ENCODE measurements around the genes ACSS2 and EIF6.

DNA sequence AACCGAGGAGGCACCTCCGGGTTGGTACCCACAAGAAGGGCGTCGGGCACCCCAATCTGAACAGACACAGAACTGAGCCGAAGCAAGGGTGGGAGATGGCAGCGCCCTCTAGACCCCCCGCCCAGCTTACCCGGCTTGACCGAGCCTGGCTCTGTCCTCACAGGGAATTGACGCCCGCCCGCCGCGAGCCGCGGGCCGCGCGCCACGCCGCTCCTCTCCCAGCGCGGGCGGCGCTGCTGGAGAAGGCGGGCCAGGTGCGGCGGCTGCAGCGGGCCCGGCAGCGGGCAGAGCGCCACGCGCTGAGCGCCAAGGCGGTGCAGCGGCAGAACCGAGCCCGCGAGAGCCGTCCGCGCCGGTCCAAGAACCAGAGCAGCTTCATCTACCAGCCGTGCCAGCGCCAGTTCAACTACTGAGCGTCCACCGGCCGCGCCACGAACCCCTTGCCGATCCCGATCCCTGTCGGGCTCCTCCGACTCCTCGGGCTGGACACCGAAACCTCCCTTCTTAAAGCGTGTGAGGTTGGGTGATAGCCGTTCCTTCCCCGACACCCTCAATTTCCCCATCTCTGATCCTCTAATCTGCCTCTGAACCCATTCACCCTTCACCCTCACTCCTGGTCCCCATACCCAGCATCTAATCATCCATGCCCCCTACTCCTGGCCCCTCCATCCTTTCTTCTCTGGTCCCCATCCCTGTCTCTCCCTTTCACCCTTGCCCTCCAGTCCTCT is 5.9 kb downstream of the TP53INP2 start:
- RRBS, result 4% methylated on average over 24 of the region's 60 CpGs

DNA sequence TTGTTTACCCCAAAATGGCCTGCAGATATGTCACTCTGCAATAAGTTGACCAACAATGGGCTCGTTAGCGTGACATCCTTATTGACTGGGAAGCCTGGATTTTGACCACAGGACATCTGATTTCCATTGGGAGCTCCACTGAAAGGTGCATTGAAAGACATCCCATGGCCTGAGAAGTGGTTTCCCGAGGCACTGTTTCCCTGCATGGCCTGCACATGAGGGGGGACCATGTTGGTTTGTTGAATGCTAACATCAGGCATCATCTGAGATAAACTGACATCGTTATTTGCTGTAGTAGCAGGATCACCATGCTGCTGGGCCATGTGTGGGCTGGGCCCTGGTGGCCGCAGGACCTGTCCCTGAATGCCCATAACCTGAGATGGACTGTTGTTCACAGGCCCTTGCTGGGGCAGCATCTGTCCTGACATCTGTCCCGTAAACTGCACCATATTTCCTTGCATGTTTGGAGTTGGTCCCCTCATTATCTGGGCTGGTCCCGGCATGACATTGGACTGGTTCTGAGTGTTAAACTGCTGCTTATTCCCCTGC is 45.4 kb downstream of the TP53INP2 start:
- RRBS, result no CpG with 5 or more reads among the region's 7 CpGs

DNA sequence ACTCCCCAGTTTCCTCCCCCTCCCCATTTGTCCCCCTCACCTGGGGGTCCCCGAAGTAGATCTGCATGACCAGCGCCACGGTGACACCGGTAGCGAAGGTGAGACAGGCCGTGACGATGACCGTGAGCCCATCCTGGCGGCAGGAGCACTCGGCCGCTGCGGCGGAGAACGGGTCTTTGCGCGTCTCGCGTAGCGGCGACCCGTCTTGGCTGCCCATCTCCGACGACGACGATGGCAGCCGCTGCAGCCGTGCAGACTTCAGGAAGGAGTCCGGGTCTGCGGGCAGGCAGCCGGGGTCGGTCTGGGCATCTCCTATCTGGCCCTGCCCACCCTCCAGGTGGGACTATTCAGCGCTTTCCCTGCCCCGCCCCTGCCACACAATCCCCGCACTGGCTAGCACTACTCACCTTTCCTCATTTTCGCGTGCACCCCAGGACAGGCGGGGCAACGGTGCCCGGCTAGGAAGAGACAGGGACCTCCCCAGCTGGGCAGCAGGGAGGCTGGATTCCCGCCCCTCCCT is 9.3 kb downstream of the GGT7 start:
- RRBS, result no CpG with 5 or more reads among the region's 40 CpGs

GRCh38 chr20:34876510-34877102 is at the start of gene ACSS2:
Gene ACSS2 (plus strand): TSS chr20:34876612.
- RRBS, result 2% methylated on average over 23 of the region's 52 CpGs

DNA sequence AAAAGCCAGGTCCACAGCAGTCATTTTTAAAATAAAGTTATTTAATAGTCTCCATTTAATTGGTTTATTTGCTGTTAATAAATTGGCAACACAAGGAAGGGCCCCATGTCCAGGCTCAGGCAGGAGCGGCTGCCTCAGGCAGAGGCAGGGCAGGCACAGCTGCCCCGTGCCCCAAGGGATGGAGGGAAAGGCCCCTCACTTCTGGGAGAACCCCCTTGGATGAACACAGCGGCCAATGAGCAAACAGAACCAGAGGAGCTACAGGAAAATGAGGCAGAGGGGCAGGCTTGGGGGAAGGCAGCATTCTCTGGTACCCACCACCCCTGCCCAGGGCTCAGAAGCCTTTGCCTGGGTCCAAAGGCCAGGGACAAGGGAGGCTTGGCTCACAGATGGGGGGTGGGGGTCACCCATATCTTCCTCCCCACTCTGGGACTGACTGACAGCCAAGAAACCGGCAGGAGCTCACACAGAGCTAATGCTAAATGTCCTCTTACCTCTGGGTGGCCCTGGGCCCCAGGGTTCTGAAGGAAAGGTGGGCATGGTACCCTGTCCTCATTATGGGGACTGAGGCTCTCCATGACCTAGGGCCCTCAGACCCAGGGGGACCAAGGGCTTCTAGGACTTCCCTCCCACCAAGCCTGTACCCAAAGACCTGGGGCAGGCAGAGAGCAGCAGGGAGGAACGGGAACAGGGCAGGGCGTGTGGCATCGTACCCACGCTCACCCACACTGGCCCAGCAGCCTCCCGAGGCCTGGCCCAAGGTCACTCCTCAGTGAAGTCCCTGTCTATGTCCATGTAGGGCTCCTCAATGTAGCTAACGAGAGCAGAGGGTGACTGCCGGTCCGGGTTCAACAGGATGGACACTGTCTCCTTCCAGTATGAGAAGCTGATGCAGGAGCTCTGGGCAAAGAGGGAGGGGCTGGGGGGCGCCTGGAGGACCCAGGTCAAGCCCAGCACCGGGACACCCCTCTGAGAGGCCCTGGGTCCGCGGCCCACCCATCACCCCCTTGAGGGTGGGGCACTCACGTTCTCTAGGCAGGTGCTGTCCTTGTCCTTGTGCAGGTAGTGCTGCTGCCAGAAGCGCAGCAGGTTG is 47.1 kb downstream of the MYH7B start:
- RRBS, result 100% methylated on average over 1 of the region's 18 CpGs

GRCh38 chr20:35284110-35285145 is at the start of gene EIF6:
Gene EIF6 (minus strand): TSS chr20:35284772.
- RRBS, result 2% methylated on average over 39 of the region's 80 CpGs

DNA sequence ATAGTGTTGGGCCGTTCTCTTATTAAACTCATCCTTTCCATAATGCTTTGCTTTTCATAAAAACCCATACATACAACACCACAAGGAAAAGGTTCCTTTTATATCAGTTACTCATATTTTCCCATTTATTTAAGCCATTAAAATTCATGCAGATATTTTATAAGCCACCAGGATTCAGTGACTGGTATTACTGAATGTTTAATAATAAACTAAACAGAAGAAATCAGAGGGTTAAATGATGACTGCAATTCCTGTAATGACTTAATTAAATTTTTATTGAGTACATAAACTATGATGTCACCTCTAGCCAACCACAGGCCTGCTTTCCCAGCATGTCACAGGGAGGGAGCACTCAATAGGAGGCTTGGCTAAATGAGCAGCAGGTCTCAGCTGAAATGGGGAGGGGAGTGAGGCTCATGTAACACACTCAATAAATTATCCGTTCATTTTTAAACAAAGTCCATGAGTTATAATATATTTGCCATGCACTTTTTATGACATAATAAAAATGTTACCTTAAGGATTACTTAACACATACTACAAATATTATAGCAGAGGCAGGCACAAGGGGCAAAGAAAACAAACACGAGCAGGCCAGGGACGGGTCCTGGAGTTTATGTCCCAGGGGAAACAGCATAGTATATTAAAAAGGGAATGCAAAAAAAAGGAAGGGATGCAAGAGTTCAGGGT is 26.9 kb upstream of the FAM83C start:
- RRBS, result no CpG with 5 or more reads among the region's 4 CpGs

DNA sequence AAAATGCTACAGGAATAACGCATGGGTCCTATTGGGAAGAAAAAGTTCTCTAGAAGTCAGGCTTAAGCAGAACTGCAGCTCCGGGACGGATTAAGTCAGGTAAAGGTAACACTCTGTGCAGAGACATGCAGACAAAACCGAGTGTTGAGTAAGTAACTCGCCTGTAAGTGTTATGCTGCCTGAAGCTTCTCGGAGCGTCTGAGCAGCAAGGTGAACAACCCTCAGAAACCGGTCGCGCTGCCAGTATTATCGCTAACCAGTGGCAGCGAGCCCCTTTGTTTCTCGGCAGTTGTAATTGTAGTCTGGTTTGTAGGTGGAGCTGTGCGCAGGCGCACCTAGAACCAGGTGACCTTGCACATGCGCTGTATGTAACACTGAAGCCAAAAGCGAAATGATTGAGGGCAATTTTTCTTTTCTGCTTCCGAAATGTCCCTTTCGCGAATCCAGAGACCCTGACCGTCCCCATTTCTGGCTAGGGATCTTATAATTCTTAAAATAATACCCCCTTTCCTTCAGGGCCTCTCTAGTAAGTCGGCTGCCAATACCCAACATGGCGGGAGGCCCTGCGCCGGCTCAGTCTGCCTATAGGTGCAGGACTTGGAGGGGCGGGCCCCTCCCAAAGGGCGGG is 805 bp upstream of the CEP250 start:
- RRBS, result no CpG with 5 or more reads among the region's 27 CpGs

DNA sequence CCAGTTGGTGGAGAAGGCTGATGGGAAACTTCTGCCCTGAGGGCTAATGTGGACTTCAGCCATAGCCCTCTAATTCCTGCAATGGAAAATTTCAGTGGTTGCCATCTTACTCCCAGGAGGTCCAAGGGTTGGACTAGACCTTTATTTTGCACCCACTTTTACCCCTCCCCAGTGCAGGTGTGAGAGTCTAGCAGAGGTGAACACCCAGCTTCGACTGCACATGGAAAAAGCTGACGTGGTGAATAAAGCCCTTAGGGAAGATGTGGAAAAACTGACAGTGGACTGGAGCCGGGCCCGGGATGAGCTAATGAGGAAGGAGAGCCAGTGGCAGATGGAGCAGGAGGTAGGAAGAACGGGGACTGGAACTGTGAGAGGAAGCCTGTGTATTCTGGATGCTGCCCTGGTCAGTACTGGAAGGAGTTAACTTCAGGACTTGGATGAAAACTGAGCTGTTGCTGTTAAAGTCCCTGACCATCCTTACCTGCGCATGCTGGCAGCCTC is 10.5 kb downstream of the CEP250 start:
- RRBS, result no CpG with 5 or more reads among the region's 6 CpGs

DNA sequence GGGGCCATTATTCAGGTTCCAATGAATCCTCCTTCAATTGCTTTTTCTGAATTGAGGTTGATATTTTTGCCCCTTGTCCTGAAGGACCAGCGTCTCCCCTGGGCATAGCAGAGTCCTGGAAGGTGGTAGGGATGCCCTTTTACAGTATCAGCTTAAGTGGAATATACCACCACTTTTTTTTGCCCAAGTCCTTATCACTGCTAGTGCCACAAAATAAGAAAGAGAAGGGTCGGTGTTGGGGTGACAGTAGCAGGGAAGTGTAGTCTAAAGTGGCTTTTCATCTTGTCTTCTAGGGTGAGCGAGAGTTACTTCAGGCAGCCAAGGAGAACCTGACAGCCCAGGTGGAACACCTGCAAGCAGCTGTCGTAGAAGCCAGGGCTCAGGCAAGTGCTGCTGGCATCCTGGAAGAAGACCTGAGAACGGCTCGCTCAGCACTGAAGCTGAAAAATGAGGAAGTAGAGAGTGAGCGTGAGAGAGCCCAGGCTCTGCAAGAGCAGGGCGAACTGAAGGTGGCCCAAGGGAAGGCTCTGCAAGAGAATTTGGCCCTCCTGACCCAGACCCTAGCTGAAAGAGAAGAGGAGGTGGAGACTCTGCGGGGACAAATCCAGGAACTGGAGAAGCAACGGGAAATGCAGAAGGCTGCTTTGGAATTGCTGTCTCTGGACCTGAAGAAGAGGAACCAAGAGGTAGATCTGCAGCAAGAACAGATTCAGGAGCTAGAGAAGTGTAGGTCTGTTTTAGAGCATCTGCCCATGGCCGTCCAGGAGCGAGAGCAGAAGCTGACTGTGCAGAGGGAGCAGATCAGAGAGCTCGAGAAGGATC is 27.1 kb downstream of the C20orf173 start:
- RRBS, result no CpG with 5 or more reads among the region's 13 CpGs

DNA sequence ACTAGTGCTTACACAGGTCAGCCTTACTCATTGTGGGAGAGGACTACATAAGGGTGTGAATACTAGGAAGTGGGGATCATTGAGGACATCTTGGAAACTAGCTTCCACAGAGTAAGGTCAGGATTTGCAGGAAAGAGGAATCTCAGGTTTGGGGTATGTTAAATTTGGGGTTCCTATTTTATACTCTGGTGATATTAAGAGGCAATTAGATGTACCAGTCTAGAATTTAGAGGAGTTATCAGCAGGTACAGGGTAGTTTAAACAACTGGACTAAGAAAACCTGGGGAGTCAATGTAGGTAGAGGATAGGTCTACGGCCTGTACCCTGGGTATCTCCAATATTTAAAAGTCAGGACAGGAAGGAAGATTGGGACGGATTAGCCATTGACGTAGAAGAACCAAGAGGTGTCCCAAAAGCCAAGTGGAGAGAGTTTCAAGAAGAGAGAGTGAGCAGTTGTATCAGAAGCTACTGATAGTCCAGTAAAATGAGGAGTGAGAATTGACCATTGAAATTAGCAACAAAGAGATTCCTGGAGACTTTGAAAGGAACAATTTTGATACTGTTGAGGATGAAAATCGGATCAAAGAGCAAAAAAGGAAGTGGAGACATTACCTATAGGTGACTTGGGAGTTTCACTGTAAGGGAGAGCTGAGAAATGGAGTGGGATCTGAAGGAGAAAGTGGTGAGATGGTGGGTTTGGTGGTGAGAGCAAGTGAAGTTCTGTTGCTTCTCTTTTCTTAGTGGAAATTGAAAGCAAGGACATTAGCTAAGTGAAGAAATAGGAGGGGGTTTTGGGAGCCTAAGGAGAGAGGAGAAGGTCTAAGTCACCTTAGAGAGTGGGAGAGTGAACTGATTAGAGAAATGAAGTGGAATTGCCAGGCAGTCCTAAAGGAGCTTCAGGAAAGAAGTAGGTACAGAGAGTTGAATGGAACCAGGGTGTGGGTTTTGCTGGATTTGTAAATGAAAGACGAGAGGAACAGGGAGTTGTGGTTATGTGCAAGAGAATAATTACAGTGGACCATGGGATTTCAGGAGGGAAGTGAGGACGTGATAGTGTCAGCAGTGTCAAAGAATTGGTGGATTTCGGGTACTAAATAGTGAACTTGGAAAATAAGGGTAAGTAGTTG is 4.1 kb downstream of the ERGIC3 start:
- RRBS, result no CpG with 5 or more reads among the region's 7 CpGs

DNA sequence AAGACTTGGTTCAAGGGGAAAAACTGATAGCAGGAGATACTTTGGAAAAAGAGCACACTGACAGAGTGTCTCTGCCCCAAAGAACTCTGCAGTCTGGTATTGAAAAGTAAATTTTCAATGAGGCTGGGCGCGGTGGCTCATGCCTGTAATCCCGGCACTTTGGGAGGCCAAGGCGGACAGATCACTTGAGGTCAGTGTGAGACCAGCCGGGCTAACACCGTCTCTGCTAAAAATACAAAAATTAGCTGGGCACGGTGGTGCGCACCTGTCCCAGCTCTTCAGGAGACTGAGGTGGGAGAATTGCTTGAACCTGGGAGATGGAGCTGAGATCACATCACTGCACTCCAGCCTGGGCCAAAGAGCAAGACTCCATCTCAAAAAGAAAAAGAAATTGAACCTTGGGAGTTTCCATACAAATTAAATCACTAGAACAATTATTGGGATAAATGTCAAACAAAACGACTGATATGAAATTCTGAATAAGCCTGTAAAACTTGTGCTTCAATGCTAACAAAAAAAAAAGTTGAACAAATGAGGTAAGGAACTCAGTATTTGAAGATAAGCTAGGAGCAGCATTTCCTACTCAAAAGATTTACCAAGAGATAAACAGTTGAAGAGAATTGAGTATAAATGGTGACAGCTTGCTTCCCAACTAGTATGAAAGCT is 3.5 kb downstream of the ROMO1 start:
- RRBS, result no CpG with 5 or more reads among the region's 9 CpGs

GRCh38 chr20:35709147-35709890 is 10.1 kb downstream of the ROMO1 start:
- RRBS, result no CpG with 5 or more reads among the region's 1 CpG

GRCh38 chr20:35730803-35731440 is 11.1 kb downstream of the RBM39 start:
- RRBS, result no CpG with 5 or more reads among the region's 4 CpGs

GRCh38 chr20:35739724-35740435 is 2.2 kb downstream of the RBM39 start:
- RRBS, result no CpG with 5 or more reads among the region's 2 CpGs

DNA sequence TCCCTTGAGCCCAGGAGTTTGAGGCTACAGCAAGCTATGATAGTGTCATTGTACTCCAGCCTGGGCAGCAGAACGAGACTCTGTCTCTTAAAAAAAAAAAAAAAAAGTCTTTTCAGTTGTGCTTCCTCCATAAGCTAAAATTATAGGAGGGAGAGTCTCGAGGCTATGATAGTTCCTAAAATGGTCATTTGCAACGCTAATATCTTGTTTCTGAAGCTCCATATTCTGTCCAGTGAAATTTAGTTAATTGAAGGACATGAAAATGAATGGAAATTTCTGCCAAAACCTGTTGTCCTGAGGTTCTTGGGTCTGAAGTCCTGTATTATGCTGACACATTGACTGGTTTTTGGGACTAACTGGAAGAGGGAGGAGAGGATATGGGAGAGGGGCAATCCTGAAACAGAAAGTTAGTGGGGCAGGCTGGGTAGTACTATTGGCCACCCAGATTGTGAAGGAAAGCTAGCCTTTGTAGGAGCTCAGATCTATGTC is 77.0 kb downstream of the PHF20 start:
- RRBS, result no CpG with 5 or more reads among the region's 3 CpGs

DNA sequence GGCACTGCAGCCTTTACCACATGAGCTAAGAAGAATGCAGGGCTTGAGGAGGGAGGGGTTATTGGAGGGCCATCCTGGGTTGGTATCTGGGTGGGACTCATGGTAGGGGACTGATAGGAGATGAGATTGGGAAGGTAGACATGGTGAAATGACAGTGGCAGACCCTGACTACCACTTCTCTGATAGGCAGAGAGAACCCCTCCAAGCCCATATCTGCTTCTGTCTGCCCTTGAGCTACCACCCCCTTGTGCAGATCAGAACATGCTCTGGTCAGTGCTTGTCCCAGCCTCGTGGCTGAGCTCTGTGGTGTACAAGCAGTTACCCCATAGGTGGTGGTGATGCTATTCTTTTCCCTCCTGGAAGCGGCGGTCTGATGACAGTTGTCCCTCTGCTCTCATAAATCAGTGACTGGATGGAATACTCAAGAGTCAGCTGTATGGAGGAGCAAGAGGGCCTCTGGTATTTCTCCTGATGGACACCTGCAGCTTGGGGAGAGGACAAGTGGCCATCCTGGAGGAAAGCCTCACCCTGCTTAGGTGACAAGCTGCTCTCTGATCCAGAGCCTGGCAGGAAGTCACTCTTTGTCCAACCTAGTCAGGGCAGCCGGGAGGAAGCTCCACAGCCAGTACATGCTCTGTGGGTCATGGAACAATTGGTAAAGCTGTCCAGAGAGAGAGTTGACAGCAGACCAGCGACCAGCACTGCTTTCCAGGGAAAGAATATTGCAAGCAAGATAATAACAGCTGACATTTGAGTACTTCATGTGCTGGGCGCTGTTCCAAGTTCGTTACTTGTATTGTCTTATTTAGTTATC is 47.3 kb downstream of the SCAND1 start:
- RRBS, result no CpG with 5 or more reads among the region's 7 CpGs

- RRBS, result no CpG with 5 or more reads among the region's 5 CpGs
Measured at GRCh38 chr20:36046094-36046958, 77.9 kb downstream of the CNBD2 start.

DNA sequence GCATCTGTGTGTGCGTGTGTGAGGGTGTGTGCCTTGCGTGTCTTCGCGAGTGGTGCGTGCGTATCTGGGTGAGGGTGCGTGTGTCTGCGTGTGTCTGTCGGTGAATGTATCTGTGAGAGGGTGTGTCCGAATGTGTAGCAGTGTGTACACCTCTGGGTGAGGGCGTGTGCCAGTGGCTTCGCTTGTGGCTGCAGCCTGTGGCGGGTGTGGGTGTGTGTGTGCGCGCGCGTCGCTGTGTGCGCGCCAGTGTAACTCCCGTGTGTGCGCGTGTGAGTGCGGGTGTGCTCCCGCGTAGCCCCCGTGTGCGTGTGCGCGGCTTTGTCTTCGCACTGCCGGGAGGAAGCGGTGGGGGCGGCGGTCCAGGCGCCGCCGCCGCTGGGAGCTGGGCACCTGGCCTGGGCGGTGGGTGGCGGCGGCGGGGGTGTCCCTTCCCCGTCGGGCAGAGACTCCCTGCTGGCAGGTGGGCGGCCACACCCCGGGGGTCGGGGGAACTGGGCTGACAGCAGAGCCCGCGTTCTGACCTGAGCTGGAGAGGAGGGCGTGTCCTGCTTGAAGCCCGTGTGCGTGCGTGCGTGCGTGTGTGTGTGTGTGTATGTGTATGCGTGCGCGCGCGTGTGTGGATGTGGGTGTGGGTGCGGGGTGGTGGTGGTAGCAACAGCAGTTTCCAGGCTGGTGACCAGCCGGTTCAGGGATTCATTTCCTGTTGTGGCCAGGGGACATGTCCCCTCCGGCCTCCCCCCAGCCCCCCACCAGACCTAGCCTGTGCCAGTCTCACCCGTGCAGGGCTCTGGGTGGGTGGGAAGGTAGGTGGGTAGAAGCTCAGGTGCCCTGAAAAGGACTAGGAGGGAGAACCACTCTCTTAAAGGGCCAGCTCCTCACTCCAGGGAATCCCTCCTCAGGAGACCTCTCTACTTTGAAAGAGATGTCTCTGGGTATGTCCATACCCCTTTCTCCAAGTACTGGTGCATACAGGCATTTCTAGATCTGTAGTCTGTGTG is 61.1 kb upstream of the EPB41L1 start:
- RRBS, result 0% methylated on average over 1 of the region's 65 CpGs

- RRBS, result no CpG with 5 or more reads among the region's 6 CpGs
Measured at GRCh38 chr20:36097271-36098262, 57.0 kb upstream of the EPB41L1 start.

Measured in aortic smooth muscle cell (primary cell).